HT1080 (cell line): ENCODE data around the gene CDCA4.

RAMPAGE:
- cytosol, long total RNA = no peak
- long total RNA = no peak
- nucleus, long total RNA = no peak
Measured at GRCh38 chr14:104229404-104230038, 91.1 kb downstream of the KIF26A start.

RAMPAGE:
- cytosol, long total RNA = no peak
- long total RNA = no peak
- nucleus, long total RNA = no peak
Measured at GRCh38 chr14:104296392-104297281, 158.2 kb downstream of the KIF26A start.

DNA sequence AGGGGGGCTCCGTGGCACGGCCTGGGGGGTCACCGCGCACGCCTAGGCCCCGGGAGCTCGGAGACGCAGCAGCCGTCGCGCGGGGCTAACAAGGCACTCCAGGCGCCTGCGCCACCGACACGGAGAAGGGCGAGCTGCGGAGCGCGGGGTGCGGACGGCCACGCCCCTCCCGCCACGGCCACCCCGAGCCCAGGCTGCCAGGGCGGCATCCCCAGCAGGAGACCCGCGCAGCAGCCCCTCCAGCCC is 117.7 kb upstream of the C14orf180 start:
RAMPAGE:
- cytosol, long total RNA = no peak
- long total RNA = no peak
- nucleus, long total RNA = no peak

RAMPAGE:
- cytosol, long total RNA = no peak
- long total RNA = no peak
- nucleus, long total RNA = no peak
Measured at GRCh38 chr14:104563933-104564325, 15.6 kb upstream of the C14orf180 start.

GRCh38 chr14:104581985-104582691 is 2.6 kb downstream of the C14orf180 start:
RAMPAGE:
- cytosol, long total RNA = no peak
- long total RNA = no peak
- nucleus, long total RNA = no peak

DNA sequence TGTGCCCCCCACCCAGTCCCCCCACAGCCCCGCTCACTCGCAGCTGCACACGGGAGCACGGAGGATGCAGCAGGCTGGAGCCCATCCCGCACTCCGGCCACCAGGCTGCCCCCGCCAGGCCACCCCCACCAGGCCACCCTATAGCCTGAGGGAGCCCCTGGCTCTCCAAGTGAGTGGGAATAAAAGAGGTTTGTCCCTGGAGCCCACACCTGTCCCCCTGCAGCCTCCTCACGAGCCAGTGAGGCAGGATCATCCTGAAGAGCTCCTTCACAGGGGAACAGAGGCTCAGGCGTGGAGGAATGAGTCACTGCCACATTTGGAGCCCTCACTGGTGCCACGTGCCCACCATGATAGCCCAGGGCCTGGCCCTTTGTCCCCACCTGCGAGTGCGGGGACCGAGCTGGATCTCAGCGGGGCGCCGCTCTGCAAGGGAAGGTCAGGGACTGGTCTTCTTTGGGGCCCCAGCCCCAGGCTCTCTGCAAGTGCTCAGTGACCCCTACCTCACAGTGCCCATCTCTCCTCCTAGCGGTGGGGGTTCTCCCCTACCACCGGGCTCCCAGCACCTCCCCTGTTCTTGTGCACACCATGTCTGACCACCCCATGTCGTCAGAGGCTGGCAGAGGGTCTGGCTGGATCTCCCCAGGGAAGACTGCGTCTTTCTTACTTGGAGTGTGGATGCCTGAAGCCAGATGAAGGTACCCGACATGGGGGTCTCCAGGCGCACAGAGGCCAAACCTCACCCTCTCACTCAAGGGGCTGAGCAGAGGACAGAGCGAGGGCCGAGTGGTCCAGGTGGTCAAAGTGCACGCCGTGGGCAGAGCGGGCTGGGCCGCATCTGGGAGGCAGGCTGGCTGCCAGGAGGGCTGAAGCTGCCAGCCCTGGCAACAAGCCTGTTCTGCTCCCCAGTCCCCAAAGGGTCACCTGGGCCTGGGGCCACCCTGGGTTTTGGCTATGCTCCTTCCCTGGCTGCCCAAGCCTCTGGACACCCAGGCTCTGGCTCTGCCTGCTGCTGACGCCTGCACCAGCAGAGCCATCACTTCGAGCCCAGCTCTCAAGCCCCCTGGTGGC is 2.3 kb downstream of the ADSS1 start:
RAMPAGE:
- cytosol, long total RNA = no peak
- long total RNA = no peak
- nucleus, long total RNA = no peak

DNA sequence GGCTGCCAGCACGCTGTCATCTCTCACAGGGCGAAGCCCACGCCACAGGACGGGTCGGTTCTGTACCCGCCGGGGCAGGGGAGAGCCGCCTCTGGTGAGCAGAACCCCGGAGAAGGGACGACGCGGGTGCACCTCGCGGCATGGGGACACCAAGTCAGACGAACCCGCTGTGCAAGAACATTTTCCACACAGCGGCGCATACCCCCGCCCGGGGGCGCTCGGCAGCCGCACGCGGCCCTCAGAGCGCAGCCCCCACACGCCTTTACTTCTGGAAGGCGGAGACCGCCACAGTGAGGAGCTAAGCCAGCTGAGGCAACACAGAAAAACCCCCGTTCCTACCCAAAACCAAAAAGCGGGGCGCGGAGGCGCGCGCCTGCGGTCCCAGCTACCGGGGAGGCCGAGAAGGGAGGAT is 942 bp upstream of the SIVA1 start:
RAMPAGE:
- cytosol, long total RNA = no peak
- long total RNA = no peak
- nucleus, long total RNA = no peak

GRCh38 chr14:104753384-104754399 is 745 bp downstream of the SIVA1 start:
RAMPAGE:
- cytosol, long total RNA = no peak
- long total RNA = no peak
- nucleus, long total RNA = no peak

DNA sequence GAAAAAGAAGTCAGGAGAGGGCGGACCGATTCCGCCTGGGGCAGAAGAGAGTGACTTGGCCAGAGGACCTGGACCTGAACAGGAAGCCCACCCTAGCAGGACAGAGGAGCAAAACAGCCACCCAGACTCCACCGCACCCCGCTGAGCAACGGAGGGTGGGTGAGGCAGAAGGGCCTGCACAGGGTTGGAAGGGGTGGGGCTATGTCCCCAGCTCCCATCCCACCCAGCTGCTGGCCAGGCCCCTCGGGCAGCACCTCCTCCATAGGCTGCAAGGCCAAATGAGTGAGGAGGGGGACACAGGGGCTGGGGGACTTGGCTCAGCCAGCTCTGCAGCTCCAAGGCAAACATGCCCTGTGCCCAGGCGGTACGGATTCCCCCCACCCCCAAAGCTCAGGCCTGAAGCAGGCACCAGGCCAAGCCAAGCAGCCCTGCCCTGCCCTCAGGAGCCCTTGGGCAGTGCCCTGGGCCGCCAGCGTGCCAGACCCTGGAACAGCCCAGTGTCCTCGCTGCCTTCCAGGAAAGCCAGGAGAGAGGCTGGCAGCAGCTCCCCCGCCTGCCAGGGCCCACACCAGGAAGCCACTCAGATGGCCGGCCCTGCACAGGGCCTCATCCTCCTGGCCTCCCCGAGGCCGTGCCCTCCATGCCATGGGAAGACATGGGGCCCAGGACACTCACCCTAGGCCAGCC is 3.6 kb downstream of the AKT1 start:
RAMPAGE:
- cytosol, long total RNA = no peak
- long total RNA = no peak
- nucleus, long total RNA = no peak

DNA sequence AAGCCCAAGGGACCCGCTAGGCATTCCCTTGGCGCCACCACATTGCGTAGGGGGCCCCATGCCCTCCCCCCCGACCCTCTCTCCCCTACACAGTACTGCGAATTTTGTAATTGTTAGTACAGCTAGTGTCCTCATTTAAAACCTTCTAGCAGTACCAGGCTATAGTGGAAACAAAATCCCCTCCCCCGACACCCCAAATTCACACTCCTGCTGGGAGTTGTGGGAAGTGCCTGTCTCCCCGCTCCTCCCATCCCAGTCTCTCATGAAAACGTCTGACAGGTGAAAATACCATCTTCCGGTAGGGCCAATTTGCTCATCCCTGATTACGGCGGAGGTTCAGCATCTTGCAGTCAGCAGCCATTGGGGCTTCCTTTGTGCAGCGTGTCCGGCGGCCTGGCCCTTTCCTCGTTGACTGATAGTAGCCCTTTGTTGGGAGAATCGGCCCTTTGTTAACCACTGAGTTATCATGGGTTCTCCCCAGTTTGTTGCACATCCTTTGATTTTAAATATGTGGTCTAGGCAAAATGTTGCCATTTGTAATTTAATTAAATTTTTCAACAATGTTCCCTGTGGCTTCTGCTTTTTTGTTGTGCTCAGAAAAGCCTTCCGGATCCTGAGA is 7.9 kb upstream of the CEP170B start:
RAMPAGE:
- cytosol, long total RNA = no peak
- long total RNA = no peak
- nucleus, long total RNA = no peak

GRCh38 chr14:104875483-104876565 is 10.8 kb downstream of the CEP170B start:
RAMPAGE:
- cytosol, long total RNA = no peak
- long total RNA = no peak
- nucleus, long total RNA = no peak

DNA sequence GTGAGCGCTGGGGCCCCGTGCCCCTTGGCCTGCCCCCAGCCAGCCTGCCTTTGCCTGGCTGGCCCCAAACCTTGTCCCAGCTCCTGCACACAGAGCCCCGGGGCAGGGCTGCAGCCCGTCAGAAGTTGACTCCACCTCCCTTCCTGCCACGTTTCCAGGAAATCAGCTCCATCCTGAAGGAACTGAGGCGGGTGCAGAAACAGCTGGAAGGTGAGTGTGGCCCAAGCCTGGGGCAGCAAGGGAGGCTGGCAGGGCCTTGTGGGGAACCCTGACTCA is 29.2 kb downstream of the CEP170B start:
RAMPAGE:
- cytosol, long total RNA = no peak
- long total RNA = no peak
- nucleus, long total RNA = no peak

GRCh38 chr14:104926539-104926864 is 1.8 kb downstream of the PLD4 start:
RAMPAGE:
- cytosol, long total RNA = no peak
- long total RNA = no peak
- nucleus, long total RNA = no peak

DNA sequence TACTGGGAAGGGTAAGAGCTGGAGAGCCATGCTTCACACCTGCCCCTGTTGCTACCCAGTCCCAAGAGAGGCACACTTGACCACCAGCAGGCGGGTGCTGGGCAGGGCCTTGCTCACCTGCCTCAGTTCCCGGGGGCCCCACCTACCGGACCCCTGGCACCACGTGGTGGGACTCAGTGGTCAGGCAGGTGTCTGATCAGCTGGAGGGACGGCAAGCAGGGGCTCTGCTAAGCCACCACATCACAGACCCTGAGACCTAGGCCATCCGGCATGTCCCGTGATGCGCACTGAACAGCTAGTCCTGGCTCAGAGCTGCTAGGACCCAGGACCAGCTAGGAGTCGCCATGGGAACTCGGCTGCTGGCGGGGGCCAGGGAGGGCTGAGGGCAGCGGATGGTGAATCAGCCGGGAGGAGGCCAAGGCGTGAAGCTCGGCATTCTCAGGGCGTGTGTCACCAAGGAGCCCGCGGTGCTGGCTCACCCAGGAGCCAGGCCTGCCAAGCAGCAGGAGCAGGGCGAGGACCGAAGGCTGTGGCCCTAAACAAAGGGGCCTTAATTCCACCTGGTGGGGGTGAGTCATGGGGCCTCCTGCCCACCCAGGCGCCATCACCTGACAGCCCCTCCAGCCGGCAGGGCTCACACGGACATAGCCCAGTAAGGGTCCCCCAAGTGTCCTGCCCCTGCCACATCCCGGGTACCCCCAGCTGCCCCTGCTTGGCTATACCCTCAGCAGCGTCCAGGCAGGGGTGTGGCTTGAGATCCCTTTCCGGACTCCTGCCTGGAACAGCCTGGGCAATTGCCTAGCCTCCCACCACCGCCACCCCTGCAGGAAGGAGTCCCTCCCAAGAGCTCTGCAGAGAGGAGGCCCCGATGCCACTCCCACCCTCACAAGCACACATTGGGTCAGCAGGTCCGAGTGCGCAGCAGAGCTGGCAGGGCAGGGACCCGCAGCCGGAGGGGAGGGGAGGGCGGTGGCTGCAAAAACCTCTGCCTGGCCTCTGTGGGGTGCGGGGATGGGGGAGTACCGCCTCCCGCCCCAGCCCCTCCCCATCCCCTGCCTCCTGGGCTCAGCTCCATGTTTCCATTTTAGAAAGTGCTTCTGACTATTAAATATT is 4.9 kb downstream of the AHNAK2 start:
RAMPAGE:
- cytosol, long total RNA = no peak
- long total RNA = no peak
- nucleus, long total RNA = no peak

GRCh38 chr14:105011222-105011962 is 9.5 kb downstream of the CDCA4 start:
RAMPAGE:
- cytosol, long total RNA = no peak
- long total RNA = no peak
- nucleus, long total RNA = no peak

RAMPAGE:
- cytosol, long total RNA = start-site peak on the minus strand at chr14:105021028-105021095, 203 and 304 reads in 2 replicates
- long total RNA = start-site peak on the minus strand at chr14:105021037-105021076, 178 reads; start-site peak on the plus strand at chr14:105021459-105021472, 7 reads
- nucleus, long total RNA = no peak
Measured at GRCh38 chr14:105020736-105021577, at the start of gene CDCA4. Gene CDCA4 (minus strand): TSS chr14:105021083.

GRCh38 chr14:105038565-105039230 is 17.8 kb upstream of the CDCA4 start:
RAMPAGE:
- cytosol, long total RNA = no peak
- long total RNA = no peak
- nucleus, long total RNA = no peak

GRCh38 chr14:105059565-105060131 is 5.6 kb downstream of the GPR132 start:
RAMPAGE:
- cytosol, long total RNA = no peak
- long total RNA = no peak
- nucleus, long total RNA = no peak

DNA sequence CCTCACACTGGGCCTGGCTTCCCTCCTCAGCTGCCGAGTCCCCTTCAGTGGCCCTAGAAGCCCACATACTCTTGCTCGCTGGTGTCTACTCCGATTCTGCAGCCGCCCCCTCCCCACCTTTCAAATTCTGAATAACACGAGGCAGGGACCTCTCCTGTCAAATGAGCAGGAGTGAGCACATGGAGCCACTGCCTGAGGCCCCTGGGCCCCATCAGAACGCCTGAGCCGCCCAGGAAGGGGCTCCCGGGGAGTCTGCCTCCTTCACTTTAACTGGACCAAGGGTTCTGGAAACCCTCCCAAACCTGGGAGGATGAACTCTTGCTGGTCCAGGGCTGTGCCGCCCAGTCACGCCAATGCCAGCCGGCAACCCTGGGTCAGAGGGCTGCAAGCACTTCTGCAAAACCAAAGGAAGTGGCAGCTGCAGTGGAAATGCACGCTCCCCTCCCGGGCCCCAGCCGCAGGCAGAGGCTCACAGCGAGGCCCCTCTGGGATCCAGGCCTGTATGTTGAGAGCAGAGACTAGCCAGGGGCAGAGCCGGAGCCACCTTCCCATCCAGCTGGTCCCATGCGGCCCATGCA is 4.7 kb downstream of the GPR132 start:
RAMPAGE:
- cytosol, long total RNA = no peak
- long total RNA = no peak
- nucleus, long total RNA = no peak

RAMPAGE:
- cytosol, long total RNA = no peak
- long total RNA = no peak
- nucleus, long total RNA = no peak
Measured at GRCh38 chr14:105108436-105108718, 43.1 kb upstream of the GPR132 start.